Endothelial cell (in vitro differentiated cells): ENCODE data around the gene MYO1G.

GRCh38 chr7:44143838-44144433, 2.8 kb upstream of the MYL7 start:
- PRO-cap, result no peak

DNA sequence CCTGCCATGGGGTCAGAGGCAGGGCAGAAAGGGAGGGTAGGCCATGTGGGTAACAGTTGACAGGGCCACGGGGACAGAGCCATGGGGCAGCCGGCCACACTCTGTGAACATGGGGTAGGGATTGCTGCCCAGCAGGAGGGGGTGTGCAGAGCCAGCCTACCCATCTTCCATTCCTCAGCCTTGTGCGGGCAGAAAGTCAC, 18.1 kb upstream of the MYL7 start:
- PRO-cap, result no peak

DNA sequence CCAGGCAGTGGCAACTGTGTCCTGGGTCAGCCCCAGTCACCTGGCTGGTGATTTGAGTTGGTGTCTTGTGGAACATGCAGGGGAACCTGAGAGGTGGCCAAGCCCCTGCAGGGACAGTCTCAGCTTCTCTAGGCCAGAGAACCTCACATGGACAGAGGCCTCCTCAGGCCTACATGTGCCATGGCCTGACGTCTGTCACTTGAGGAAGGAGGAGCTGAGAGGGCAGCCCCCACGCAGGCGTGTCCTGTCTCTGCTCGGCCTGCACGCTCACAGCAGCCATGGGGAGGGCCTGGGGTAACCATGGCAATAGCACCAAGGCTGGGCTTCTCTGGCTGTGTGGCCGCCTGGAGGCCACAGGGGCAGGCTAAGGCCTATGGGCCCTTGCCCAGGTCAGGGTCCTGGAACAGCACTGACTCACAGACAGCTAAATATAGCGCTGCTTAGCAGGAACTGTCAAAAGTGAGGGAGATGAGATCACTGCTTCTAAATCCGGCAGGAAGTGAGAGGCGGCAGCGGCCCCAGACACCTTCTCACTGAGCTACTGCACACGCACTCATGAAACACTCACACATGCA, 57.0 kb downstream of the YKT6 start:
- PRO-cap, result no peak

GRCh38 chr7:44320659-44321554, 4.5 kb downstream of the CAMK2B start:
- PRO-cap, result no peak

- PRO-cap, result no peak
These were observed 498 bp downstream of the CAMK2B start for GRCh38 chr7:44324963-44325228.

DNA sequence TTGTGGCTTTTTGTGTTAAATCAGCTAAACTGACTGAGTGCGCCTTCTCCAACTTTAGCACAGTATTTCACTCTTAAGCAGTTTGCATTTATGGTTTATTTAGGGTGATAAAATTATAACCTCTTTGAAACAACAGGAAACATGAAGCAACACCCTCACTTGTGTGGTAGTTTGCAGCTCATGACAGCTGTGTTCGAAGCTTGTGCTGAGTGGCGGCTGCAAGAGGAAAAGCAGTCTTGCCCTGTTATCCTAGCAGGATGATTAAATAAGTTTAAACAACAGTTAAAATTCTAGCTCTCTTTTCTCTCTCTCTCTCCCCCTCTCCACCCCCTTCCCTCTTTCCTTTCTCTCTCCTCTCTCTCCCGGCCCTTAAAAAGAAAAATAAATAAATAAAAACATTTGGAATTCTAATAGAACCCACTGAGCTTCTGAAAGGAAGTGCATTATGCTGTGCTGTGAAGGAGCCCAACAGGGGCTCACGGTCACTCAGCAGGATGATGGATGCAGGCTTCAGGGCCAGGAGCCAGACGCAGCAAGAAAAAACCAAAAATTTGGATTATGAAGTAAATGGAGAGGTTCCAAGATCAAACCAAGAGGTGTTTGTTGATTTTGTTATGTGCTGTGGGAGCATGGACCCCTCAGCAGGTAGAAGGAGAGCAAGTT, 25.2 kb downstream of the OGDH start:
- PRO-cap, result no peak

- PRO-cap, result no peak
These were observed 53.1 kb upstream of the ZMIZ2 start for GRCh38 chr7:44695560-44695884.

DNA sequence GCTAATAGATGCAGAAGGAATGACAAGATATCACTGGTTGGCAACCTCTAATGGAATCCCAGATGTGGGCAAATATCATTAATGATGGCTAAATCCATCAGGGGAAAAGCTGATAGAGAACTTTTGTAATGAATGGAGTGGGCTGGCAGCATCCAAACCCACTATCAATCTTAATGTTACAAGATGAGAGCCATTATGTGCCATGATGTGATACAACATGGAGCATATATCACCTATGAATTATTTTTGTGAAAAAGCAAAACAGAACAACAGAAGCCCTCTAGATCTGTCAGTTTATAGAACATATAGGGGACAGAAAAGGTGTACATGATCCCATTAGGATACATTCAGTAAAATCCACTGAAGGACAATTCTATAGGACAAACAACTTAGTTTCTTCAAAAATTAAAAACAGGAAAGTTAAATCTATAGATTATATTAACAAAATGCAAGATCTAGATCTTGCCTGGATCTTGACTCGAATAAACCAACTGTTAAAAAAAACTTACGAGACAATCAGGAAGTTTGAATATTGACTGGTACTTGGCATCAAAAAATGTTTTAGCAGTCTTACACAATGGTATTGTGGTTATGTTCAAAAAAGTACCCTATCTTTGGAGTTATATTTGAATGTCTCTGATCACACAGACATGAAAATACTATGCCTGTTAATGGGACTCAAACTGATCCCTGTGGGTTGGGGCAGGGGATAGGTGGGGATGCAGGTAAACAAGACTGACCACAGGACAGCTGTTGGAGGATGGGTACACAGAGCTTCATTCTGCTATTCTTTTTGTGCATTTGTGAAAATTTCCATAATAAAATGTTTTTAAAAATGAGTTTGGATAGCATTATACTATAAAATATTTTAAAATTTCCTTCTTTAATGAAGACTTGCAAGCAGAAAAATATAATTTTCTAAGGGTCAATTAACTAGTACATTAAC, 15.9 kb downstream of the H2AZ2 start:
- PRO-cap, result no peak

- PRO-cap, result no peak
These were observed 6.1 kb upstream of the PURB start for GRCh38 chr7:44891334-44891833.

DNA sequence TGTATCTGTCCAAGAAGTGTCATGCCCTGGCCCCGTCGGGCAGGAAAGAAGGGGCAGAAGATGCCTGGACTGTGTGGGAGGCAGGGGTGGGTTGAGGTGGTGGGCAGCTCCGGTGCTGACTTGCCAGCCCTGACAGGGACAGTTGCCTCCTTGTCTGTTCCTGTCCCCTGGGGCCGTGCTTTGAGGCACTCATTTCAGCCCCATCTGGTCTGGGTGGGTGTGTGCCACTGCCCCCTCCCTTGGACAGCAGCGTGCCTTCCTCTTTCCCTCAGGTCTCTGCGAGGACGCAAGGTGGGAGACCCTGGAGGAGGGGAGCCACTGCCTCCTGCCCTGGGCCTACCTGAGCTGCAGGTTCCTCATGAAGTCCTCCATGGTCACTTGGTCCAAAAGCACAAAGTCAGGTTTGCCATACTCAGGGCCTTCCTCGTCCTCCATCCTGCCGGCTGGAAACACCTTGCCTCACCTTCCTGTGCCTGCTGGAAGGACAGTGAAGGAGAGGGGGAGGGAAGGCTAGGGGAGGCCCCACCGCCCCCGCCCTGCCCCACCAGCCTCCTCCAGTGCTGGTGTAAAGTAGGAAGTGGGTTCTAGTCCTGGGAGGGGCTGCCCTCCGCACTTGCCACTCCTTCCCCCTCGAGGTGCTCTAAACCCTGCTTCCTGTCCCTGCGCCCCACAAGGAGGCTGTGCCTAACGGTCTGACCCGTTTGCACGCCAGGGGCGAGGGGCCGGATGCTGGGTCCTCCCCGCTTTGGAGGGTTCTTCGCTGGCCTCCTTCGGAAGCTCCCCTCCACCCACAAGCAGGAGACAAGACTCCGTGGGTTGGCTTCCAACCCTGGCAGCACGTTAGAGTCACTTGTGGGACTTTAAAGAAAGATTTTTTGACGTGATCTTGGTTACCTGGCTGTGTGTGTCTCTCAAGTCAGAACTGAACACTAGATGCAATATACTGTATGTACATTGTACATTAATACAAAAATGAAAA, at the start of gene MYO1G:
Gene MYO1G, minus strand, starts transcription at position 489 of the 979 bp plus-strand sequence.
- PRO-cap, result no peak

- PRO-cap, result no peak
These were observed 849 bp upstream of the MYO1G start for GRCh38 chr7:44979573-44980154.

GRCh38 chr7:45160367-45161010, 2.9 kb downstream of the RAMP3 start:
- PRO-cap, result no peak

DNA sequence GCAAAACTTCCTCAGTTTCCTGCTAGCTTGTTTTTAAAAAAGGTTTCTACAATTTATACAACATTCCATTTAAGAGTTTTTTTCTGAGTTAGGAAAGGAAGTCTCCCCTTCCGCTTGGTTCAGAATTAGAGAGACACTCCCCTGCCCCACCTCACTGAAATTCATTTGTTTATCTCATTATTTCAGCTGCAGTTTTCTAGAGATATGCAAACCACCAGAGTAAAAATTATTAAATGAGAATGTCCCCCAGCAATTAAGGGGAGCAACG, 82.8 kb downstream of the RAMP3 start:
- PRO-cap, result no peak

GRCh38 chr7:45720467-45720913, 146.3 kb downstream of the ADCY1 start:
- PRO-cap, result no peak

GRCh38 chr7:45768355-45769508, 104.2 kb downstream of the CCDC201 start:
- PRO-cap, result bidirectional peak, plus-strand start at chr7:45768732, minus-strand start at chr7:45768773; bidirectional peak, plus-strand start at chr7:45769138, minus-strand start at chr7:45768957

DNA sequence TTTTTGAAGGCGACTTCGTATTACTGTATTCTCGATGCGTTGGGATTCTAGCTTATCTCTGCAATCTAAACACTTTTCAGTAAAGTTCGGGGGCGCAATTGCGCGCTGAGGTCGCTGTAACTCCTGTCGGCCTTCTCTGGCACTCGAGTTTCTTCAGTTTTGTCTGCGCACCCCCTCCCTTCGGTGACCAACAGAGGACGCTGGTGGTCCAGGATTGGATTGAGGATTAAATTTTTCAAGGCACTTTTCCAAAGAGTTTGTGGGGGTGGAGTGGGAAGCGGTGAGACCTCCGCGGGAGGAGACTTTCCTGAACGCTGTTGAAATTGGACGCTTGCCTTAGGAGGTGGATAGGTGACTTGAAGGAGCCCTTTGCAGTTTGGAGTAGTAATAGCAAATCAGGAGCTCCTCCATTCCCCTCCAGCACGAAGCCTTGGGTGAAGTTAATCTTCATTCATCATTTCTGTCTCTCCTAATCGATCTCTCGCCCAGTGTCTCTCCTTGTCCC, 1.1 kb upstream of the IGFBP3 start:
- PRO-cap, result bidirectional peak, plus-strand start at position 251 of the sequence, minus-strand start at position 145 of the sequence

- PRO-cap, result no peak
These were observed 656.0 kb upstream of the IGFBP3 start for GRCh38 chr7:46577127-46577425.

GRCh38 chr7:46759516-46759974, 822.4 kb downstream of the TNS3 start:
- PRO-cap, result no peak

GRCh38 chr7:47116721-47117057, 465.2 kb downstream of the TNS3 start:
- PRO-cap, result no peak

DNA sequence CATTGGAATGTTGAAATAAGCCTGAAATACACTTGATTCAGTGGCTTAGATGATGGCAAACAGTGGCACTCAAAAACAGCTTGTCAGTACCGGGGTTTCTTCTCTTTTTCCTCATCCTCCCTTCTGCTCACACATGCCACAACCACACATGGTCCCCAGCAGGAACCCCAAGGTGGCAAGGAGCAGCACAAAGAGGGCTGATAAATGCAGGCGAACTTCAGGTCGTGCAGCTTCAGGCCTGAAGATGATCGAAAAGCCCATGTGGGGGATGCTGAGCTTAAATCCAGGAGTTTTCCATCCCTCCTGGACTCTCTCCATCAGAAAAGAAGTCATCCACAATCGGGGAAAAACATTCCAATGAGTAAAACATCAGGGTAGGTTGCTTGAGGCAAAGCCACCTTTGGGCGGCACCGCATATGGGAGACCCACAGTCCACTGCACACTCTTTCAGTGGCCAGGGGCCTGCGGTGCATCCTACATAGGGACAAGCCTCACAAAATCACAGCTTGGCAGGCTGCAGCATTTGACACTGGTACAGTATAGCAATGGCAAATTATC, 305.1 kb downstream of the TNS3 start:
- PRO-cap, result no peak